Bronchus (tissue), 1 donor: Measurements from ENCODE around the gene MPP1.

- PRO-cap, result no peak
Observed at GRCh38 chrX:154400833-154401762, 2.9 kb downstream of the RPL10 start.

DNA sequence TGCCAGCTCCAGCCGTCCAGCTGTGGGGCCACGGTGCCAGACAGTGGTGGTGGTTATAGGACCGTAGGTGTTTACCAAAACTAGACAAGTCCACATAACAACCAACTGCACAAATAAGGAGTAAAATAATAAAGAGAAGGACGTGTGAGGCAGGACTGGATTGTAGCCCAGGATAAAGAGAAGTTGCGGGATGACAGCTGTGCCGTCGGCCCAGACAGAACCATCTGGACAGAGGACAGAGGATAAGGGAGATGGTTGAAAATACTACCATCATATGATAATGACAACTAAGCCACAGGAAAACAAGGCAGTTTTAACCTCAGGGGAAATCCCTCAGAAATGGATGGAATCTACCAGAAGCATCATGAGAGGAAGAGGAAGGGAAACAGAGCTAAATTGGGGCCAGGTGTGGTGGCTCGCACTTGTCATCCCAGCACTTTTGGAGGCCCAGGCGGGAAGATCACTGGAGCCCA, 3.6 kb downstream of the LAGE3 start:
- PRO-cap, result no peak

DNA sequence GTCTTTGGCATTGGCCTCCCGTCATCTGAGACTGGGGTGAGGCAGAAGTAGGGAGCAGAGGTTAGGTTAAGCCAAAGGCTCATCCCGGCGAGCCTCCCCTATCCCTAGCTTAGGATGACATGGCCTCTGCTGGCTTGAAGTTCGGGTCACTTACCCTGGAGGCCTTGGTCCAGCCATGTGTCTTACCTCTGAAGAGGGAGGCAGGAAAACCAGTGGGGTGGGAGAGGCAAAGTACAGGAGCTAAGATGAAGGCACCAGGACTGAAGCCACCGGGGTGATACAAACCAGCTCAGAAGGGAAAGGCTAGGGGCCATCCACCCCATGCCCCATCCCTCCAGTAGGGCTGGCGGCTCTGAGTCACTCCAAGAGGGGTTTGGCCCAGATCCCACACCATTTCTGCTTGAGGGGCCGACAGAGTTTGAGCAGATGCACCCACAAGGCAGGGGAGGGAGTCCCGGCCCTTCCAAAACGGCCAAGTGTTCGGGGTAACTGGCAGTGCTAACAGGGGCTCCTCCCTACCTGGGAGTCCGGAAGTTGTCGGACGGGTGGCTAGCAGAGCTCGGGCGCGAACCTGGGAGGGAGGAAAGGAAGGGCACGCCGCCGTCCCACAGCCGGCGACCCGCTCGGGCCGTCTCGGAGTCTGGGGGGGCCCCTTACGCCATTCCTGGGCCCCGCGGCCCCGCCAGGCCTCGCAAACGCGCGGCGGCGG, 487 bp downstream of the SLC10A3 start:
- PRO-cap, result no peak

- PRO-cap, result bidirectional peak, plus-strand start at chrX:154805624, minus-strand start at chrX:154805364
Observed at GRCh38 chrX:154804704-154806026, at the start of gene MPP1. TSS of gene MPP1 (minus strand) at chrX:154805485.

GRCh38 chrX:155188974-155189405, 27.3 kb upstream of the VBP1 start:
- PRO-cap, result no peak

GRCh38 chrX:155718767-155719377, 106.1 kb upstream of the TMLHE start:
- PRO-cap, result no peak